Cardiac ventricle fibroblast (primary cell): Measurements from ENCODE around the gene NUDT12.

- RAMPAGE, long total RNA, result no peak
Measured at GRCh38 chr5:97178678-97179259, 4.3 kb downstream of the RIOK2 start.

- RAMPAGE, long total RNA, result no peak
Measured at GRCh38 chr5:97193075-97193402, 10.0 kb upstream of the RIOK2 start.

GRCh38 chr5:97336876-97337327 lies 153.9 kb upstream of the RIOK2 start:
- RAMPAGE, long total RNA, result no peak

GRCh38 chr5:98885483-98886019 lies 43.3 kb downstream of the CHD1 start:
- RAMPAGE, long total RNA, result no peak

- RAMPAGE, long total RNA, result no peak
Measured at GRCh38 chr5:100889066-100889677, 13.9 kb downstream of the ST8SIA4 start.

- RAMPAGE, long total RNA, result no peak
Measured at GRCh38 chr5:100898865-100899371, 4.2 kb downstream of the ST8SIA4 start.

- RAMPAGE, long total RNA, result no peak
Measured at GRCh38 chr5:100904015-100905017, 1.2 kb upstream of the ST8SIA4 start.

DNA sequence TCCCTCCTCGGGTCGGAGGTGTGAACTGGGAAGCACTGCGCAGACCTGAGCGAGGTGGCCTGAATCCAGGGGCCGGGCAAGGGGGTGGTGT lies 739 bp upstream of the PAM start:
- RAMPAGE, long total RNA, result no peak

- RAMPAGE, long total RNA, result no peak
Measured at GRCh38 chr5:102755741-102755897, 514 bp downstream of the PAM start.

DNA sequence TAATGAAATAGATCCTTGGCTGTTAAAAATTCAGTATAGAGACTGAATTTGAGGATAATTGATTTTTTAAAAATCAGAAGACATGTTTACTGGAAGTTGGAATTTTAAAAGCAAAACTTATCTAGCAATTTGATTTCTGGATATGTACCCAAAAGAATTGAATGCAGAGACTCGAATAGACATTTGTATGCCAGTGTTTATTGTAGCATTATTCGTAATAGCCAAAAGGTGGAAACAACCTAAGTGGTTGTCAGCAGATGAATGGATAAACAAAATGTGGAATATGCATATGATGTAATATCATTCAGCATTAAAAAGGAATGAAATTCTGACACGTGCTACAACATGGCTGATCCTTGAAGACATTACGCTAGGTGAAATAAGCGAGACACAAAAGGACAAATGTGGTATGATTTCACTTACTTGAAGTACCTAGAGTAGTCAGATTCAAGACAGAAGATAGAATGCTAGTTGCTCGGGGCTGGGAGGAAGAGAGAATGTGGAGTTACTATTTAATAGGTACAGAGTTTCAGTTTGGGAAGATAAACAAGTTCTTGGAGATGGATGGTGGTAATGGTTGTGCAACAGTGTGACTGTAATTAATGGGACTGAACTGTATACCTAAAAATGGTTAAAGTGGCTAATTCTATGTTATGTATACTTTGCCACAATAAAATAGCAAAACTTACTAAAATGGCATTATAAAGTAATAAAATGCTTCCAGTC lies 34.2 kb downstream of the PAM start:
- RAMPAGE, long total RNA, result no peak

- RAMPAGE, long total RNA, result no peak
Measured at GRCh38 chr5:102798850-102799410, 43.8 kb downstream of the PAM start.

DNA sequence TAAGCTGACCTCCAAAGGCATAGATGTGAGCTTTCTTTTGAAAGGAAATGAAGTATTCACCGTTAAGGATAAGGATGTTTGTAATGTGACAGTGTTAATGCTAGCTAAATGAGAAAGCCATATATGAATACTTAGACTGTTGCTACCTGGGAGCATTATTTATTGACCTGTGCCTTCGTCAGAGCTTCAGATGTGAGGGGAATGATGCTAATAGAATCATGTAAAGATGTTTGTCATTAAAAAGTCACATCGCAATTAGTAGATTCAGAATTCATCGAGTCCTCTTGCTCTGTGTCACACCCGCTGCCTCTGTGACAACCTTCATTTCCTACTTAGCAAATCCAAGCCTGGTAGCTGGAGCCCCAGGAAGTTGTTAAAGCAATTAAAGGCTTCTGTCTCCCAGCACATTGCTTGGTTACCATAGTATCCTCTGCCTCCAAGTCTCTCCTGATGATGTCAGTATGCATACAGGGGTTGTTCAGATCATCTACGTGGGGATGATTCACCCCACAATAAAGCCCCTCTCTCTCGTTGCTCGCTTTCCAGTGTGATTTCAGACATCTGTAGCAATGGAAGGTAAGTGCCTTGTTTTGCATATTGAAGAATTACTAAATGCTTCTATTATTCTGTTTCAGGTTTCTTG lies 52.7 kb downstream of the PAM start:
- RAMPAGE, long total RNA, result no peak

GRCh38 chr5:102913869-102914098 lies 158.7 kb downstream of the PAM start:
- RAMPAGE, long total RNA, result no peak

GRCh38 chr5:102983319-102983898 lies 136.5 kb downstream of the GIN1 start:
- RAMPAGE, long total RNA, result no peak

DNA sequence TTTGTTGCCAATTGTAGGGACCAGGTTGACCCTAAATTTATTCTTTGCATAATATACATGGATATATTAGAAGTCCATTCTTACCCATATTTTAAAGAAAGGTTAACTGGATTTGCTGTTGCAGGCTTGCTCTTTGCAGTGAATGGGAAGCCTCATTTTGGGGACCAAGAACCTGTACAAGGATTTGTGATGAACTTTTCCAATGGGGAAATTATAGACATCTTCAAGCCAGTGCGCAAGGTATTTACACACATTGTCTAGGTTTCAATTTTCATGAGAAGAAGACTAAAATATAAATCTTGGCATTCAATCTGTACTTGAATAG lies 110.3 kb downstream of the GIN1 start:
- RAMPAGE, long total RNA, result no peak

DNA sequence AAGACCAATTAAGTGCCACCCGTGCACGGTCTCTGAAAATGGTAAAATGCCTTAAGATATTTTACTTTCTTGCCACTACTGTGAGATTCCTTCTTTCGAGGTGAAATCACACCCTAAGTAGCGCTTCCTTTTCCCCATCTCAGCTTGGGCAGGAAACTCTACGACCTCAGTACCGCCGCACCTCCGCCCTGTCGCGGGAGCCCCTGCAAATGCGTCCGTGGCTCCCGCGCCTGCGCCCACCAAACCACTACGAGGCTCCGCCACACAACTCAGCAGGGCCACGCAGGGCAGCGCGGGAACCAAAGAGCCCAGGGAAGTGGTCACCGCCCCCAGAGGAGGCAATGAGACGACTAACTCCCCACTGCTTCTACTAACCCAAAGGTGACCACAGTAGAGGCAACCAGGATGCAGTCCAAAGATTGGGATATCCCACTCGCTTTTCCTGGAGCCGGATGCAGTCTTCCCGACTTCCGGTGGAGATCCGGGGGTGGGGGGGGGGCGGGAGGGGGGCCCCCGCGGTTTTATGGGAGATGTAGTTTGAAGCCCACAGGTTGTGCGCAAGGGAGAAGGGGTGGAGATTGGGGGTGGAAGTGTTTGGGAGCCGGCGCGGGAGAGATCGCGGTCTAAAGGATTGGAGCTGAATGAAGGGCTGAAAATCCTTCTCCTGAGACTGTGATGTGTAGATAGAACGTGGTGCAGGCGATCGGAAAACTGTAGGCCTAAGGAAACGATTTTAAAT lies at the start of gene NUDT12:
NUDT12 (minus strand) TSS at position 462 of the 739 bp plus-strand sequence.
- RAMPAGE, long total RNA, result no peak

- RAMPAGE, long total RNA, result no peak
Measured at GRCh38 chr5:106873442-106874073, 797.2 kb downstream of the EFNA5 start.

DNA sequence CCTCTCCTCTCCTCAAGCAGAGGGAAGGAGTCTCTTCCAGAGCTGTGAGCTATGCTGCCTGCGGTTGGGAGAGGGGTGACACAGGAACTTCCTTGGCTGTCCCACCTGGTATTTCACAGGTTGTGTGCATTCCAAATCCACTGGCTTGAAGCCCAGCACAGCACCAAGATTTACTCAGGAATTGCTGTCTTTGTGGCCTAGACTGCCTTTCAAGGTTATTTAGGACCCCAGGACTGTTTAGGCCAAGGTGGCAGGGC lies 318.3 kb downstream of the EFNA5 start:
- RAMPAGE, long total RNA, result no peak

DNA sequence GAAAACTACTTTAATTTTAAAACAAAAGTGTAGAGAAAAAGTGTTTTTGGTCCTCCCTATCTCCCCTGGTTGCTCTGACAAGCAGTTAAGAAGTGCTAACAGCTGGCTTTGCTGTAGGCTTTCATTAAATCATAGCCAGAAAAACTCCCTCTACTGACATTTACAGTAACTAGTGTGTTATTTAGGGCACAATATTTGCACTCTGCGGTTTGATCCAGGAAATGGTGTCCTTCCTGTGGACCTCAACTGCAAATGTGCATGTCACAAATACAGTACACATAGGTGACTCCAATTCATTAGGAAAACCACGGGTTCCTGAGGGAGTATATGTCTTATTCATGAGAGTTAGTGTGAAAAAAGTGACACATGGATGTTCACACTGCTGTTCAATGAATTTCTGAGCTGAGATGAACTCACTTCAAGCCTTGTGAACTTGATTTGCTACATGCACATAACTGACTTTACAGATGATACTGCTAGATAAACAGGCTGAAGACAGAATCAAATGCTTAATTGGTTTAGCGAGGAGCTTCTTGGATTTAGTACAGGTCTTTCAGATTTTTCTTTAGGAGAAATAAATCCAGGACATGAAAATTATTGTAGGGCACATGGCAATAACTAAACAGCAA lies 281.5 kb downstream of the EFNA5 start:
- RAMPAGE, long total RNA, result no peak

DNA sequence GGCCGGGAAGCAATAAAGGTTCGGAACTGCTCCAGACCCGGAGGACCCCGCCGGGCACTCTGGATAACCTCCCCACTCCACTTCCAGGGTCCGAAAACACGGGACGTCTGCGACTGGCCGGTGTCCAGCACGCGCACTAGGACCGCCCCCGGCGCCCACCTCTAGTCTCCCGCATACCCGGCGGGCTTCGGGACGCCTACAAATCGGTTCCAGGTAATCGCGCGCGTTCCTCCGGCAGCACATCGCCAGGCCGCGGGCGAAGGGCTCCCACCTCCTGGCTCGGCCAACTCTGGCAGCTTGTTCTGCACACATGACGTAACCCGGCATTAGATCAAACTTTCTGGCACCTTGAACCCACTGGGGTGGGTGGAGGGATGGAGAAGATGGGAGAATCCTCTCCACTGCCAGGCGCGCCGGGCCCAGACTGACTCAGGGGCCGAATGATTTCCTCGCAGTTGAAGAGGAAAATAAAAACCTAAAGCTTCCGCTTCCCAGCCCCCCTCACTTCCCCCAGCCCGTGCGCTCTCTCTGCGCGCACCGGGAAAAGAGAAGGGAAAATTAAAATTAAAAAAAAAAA lies 1.2 kb downstream of the EFNA5 start:
- RAMPAGE, long total RNA, result no peak